Mammary epithelial cell (primary cell): ENCODE results near the genes ZYX, TCAF2, ARHGEF35, OR2A42 and ARHGEF5.

GRCh38 chr7:143288498-143289548 lies 672 bp downstream of the CASP2 start:
- CAGE, long polyA plus RNA, result no peak
- RRBS, result no CpG with 5 or more reads among the region's 39 CpGs

GRCh38 chr7:143315707-143316006 lies 254 bp upstream of the CLCN1 start:
- CAGE, long polyA plus RNA, result no peak
- RRBS, result no CpG with 5 or more reads among the region's 5 CpGs

DNA sequence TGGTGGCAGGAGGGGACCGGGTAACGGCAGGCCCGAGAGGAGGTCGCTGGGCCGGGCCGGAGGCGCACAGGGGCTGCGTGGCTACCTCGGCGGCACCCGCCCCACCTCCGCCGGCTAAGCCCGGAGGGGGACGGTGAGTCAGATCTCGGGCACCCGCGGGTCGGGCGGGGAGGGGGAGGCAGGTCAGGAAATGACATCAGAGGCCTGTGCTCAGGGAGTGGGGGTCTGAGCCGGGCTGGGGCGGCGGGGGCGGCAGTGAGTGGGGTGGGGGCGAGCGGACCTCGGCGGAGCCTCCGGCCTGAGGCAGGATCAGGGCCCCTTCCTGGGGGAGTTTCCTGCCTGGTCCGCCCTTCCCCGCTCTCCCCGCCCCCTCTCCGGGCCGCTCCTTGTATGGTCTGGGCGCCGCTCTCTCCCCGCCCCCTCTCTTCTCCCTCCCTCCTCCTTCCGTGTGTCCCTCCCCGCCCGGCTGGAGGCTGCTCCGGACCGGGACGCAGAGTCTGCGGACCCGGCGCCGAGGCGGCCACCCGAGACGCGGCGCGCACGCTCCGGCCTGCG lies at the start of gene ZYX:
TSS of gene ZYX (plus strand) at position 491 of the 555 bp plus-strand sequence.
- CAGE, long polyA plus RNA, result no peak
- RRBS, result 1% methylated on average over 39 of the region's 56 CpGs

GRCh38 chr7:143620557-143621350 lies at the start of gene TCAF2:
TCAF2 (plus strand) TSS chr7:143620974.
- CAGE, long polyA plus RNA, result no peak
- RRBS, result no CpG with 5 or more reads among the region's 63 CpGs

DNA sequence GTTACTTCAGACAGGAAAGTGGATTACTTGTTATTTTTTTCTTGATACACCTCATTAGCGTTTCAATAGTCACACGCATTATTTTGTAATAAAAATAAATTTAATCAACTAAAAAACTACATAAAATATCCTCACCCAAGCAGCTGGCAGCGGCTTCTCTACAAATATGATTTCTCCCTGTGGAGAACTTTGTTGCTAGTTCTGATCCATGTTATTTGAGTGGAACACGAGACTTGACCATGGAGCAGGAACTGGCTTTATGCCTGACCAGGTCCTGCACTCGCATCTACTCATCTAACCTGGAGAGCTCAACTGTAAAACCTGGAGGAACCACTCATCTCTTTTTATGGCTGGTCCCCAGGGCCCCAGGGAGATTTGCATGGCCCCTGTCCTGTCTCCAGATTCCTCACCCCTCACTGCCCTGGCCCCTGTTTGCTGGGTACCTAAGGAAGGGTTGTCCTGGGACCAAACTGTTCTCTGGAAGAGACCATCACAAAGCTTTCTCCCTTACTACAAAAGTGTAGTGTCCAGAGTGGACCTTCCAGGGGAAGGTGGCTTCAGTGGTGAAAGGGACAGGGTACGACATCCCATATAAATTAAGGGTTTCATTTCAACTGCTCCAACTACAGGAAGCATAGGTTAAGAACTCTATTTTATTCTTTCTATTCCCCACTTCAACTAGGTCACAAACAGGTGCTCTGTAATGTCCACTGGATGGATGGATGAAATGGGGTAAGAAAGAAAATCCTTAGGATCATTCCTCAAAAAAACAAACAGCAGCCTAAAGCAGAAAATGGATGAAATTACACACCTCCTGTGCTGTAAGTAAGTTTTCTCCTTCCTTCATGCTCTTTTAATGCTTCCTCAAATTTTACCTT lies 15.9 kb downstream of the TCAF1 start:
- CAGE, long polyA plus RNA, result no peak
- RRBS, result no CpG with 5 or more reads among the region's 6 CpGs

GRCh38 chr7:143906769-143907300 lies 4.9 kb upstream of the TCAF1 start:
- CAGE, long polyA plus RNA, result no peak
- RRBS, result no CpG with 5 or more reads among the region's 5 CpGs

- CAGE, long polyA plus RNA, result no peak
- RRBS, result no CpG with 5 or more reads among the region's 60 CpGs
Observed at GRCh38 chr7:144195432-144196066, at the start of gene ARHGEF35. ARHGEF35 (minus strand) TSS chr7:144195833.

DNA sequence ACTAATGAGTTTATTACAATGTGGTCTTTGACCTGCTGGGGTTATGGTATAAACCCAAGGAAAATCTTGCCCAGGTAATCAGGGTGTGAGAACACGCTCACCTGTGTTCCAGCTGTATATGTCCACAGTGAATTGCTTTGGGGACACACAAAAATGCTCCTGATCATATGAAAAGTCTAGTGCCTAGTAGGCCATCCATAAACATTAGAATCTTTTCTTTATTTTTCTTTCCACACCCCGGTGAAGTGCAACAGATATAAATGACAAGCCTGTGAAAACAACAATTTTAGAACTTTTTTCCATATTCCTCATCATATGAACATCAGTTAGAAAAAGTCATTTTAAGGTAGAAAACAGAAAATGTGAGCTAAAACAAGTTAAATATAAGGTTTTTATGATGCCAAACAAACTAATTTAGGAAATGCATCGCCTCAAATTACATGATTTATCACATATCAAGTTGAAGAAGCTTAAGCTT lies at the start of gene OR2A42:
TSS of gene OR2A42 (minus strand) at position 131 of the 478 bp plus-strand sequence.
- CAGE, long polyA plus RNA, result no peak
- RRBS, result no CpG with 5 or more reads among the region's 3 CpGs

- CAGE, long polyA plus RNA, result no peak
- RRBS, result no CpG with 5 or more reads among the region's 30 CpGs
Observed at GRCh38 chr7:144355332-144355690, at the start of gene ARHGEF5. ARHGEF5 (plus strand) TSS chr7:144355402.

DNA sequence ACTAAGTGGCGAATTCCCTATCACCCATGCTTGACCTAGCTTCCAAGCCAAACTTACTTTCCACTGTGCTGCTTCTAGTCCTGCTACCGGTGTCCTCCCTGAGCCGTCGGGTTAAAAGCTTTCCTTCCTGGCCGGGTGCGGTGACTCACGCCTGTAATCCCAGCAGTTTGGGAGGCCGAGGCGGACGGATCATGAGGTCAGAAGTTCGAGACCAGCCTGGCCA lies 332 bp upstream of the TPK1 start:
- CAGE, long polyA plus RNA, result no peak
- RRBS, result no CpG with 5 or more reads among the region's 11 CpGs

DNA sequence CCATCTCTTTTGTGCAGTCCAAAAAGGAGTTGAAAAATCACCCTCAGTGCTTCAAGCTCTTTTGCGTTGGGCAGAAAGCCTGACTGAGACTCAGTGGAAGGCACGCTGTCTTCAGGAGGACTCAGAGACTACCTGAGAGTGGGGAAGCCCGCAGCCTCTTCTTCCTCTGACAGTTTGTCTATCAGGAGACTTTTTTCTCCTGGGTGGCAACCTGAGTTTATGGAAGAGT lies 436.5 kb upstream of the C7orf33 start:
- CAGE, long polyA plus RNA, result no peak
- RRBS, result no CpG with 5 or more reads among the region's 3 CpGs

DNA sequence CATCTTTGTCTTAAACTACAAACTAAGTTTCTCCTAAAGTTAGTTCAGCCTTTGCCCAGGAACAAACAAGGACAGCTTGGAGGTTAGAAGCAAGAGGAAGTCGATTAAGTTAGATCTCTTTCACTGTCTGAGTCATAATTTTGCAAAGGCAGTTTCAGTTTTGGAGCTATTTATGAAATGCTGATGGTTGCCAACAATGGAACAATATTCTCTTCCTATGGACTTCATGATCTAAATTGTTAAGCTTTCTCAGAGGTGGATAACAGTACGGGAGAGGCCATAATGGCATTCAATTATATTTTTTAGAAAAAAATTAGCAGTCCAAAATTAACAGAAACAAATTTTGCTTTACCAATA lies 25.9 kb upstream of the C7orf33 start:
- CAGE, long polyA plus RNA, result no peak
- RRBS, result no CpG with 5 or more reads among the region's 2 CpGs

DNA sequence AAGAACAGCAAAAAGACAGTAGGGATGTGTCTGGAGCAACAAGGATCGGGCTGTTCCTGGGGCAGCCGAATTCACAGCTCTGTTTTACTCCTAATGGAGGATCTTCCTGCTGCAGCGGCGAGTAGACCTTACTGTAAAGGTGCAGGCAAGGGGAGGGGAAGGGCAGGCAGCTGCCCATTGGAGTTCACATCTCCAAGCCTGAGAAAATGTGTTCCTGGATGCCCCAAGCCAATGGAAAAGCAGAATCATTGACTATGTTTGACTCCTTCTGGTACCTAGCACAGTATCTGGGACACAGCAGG lies 40.4 kb downstream of the PDIA4 start:
- CAGE, long polyA plus RNA, result no peak
- RRBS, result no CpG with 5 or more reads among the region's 4 CpGs

- CAGE, long polyA plus RNA, result no peak
- RRBS, result no CpG with 5 or more reads among the region's 3 CpGs
Observed at GRCh38 chr7:149013970-149014169, 14.4 kb downstream of the PDIA4 start.

DNA sequence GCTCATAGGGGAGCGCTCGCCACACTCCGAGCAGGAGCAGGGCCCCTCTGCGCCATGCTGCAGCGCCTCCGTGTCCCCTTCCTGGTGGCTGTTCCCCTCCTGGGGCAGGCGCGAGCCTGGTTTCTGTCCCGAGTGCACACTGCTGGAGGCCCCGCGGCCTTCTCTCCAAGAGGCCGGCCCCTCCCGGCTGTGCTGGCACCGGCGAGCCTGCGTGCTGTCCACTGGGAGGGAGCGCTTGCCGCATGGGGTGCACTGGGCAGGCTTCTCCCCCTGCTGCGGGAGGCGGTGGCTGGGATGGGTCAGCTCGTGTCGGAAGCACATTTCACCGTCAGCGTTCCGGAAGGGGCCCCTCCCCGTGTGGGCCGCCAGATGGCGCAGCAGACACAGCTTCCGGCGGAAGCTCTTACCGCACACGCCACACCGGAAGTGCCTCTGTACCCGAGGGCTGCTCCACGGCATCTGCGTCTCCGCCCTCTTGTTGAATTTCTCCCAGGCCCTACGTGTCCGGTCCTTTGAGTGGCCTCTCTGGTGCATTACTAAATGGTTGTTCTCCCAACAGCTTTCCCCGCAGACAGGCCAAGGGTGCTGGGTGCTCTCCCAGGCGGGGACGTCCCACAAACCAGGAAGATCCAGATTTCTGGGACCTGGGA lies 18.8 kb downstream of the ZNF786 start:
- CAGE, long polyA plus RNA, result no peak
- RRBS, result 88% methylated on average over 10 of the region's 42 CpGs

DNA sequence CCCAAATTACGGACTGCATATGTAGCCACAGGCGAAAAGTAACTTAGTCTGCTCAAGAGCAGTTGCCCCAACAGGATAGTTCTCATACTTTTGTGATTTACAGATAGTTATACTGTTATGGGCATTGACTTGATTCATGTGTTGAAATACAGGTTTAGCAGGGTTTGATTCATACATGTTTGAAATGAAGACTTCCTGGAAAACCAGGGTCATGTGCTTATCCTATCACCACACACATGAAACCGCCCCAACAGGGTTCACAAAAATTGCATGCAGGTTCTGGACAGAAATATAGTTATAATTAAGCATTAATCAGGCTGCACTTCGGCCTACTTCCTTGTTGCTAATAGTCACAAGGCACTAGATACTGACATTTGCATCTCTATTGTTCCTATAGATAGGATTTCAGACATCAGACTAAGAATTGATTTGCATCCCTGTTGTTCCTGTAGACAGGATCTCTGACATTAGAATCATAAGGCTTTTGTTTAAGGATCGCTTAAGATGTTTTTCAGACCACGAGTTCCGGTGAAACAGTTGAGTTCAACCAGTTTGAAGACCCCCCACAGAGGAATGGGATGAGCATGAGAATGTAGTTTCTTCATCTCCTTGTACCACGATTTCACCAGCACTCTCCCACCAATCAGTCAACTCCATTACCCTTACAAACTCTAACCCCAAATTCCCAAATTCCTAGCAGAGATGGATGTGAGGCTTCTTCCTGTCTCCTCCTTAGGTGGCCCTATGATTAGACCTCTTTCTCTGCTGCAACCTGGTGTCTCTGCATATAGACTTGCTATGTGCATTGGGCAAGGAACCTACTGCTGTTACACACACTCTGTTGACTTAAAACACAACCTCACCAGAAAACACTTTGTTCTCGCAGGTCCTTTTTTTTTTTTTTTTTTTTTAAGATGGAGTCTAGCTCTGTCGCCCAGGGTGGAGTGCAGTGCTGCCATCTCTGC lies 1.9 kb upstream of the ZNF398 start:
- CAGE, long polyA plus RNA, result no peak
- RRBS, result no CpG with 5 or more reads among the region's 10 CpGs

DNA sequence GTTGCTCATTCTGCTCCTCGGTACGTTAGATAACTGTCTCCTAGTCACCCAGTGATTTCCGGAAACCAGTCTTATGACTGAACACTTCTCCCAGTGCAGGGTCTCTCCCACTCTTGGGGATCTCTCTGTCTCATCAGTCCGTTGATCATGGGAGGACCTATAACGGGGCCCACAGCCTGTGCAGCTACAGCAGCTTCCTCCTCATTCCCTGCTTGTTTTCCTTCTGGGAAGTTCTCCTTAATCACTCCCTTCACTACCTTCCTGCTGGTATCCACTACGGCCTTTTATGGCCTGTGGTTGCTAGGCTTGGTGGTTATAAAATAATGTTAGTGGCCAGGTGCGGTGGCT lies 3.6 kb upstream of the ZNF282 start:
- CAGE, long polyA plus RNA, result no peak
- RRBS, result no CpG with 5 or more reads among the region's 7 CpGs

DNA sequence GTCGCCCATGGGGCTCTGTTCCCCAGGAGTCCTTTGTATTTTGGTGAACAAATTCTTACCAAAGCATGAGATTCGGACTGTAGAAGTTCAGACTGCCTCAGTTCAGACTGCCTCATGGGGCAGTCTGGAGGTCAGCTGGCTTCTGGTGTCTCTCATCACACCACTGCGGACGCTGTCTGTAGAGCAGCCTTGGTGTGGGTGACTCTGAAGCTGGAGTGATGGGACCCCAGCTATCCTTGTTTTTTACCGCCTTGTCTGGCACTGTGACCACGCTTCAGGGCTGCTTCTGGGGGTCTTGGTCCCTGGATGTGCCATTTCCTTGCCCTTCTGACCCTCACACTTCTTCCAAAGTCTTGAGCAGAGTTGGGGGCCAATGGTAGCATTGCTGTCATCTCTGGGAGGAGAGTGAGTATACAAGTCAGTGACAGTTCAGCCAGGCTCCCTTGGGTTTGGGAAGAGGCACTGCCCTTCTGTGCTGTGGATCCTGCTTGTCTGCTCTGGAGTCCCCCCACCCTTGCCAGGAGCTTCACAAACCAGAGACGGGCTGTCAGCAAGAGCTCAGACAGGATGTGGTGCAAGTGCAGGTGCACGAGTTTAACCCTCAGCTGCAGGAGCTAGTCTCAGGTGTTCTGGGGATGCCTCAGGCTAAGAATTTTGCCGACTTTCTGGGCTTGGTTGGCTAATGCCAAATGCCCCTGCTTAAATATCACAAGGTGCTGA lies 22.1 kb downstream of the ZNF783 start:
- CAGE, long polyA plus RNA, result no peak
- RRBS, result no CpG with 5 or more reads among the region's 9 CpGs

GRCh38 chr7:149287397-149288342 lies 25.7 kb downstream of the ZNF783 start:
- CAGE, long polyA plus RNA, result no peak
- RRBS, result no CpG with 5 or more reads among the region's 18 CpGs

DNA sequence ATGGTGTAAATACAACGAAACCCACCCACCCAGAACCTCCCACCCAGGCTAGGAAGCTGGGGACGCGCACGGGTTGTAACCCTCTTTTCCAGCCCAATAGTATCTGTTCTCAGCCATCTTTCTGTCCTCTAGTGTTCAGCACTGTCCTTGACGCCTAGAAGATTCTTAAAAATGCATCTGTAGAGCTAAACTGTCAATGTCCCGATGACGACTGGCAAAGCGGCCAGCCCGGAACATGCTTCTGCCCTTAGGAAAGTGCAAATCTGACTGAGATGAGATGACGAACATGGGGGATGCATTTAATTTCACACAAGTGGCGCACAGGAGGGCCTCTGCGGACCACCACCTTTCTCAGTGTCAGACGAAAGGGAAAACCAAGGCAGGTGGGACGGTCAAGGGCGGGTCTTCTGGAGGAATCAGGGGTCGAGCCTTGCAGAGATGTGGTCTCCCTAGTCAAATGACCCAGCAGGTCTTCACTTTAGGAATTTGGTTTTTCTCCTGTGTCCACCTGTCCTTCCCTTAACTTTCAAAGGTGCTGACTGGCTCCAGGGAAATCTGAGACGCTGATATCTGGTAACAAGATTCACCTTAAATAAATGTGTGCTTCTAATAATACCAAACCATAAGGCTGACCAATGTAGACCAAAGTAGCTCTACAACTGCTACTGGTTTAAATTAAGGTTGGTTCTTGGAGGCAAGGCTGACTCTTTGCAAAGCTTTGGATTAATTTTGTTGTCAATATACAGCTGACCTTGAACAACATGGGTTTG lies 6.0 kb downstream of the ZNF746 start:
- CAGE, long polyA plus RNA, result no peak
- RRBS, result no CpG with 5 or more reads among the region's 17 CpGs